Islet of Langerhans (tissue), 1 donor: ENCODE measurements around the genes FAM9C and RAB9A.

- RRBS = no CpG with 5 or more reads among the region's 6 CpGs
Observed at GRCh38 chrX:10618930-10619140, 1.6 kb downstream of the MID1 start.

- RRBS = no CpG with 5 or more reads among the region's 7 CpGs
Observed at GRCh38 chrX:11381439-11382115, 88.4 kb downstream of the AMELX start.

DNA sequence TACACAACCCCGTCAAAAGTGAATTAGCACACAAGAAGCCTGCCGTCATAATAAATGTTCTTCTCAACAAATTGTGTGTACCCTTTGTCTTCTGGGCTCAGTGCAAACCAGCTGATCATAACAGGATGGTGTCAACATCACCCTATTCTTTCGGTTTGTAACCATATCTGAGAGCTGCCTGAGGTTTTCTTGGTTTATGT lies 28.9 kb downstream of the MSL3 start:
- RRBS = no CpG with 5 or more reads among the region's 3 CpGs

- RRBS = no CpG with 5 or more reads among the region's 8 CpGs
Observed at GRCh38 chrX:11941167-11941484, 183.1 kb downstream of the MSL3 start.

DNA sequence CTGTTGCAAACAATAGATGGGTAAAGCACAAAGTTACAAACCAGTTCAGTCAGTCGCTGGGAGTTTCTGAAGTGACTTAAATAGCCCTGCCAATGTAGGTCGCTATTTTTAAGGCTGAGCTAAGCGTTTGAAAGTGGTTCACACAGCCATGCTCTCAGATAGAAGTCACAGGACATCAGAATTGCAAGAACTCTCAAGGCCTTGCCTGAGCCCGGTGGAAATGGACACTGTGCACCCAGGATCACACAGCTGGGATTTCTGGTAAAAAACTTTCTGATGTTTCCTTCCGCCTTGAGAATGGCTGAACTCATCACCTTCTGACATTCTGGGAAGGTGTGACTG lies 296.4 kb upstream of the PRPS2 start:
- RRBS = no CpG with 5 or more reads among the region's 5 CpGs

- RRBS = no CpG with 5 or more reads among the region's 9 CpGs
Observed at GRCh38 chrX:12772446-12772949, 18.7 kb upstream of the PRPS2 start.

GRCh38 chrX:12783796-12784245 lies 7.4 kb upstream of the PRPS2 start:
- RRBS = no CpG with 5 or more reads among the region's 9 CpGs

GRCh38 chrX:12968116-12968845 lies 6.6 kb upstream of the TMSB4X start:
- RRBS = no CpG with 5 or more reads among the region's 12 CpGs

GRCh38 chrX:12972236-12972731 lies 2.6 kb upstream of the TMSB4X start:
- RRBS = no CpG with 5 or more reads among the region's 8 CpGs

- RRBS = 8% methylated on average over 19 of the region's 38 CpGs
Observed at GRCh38 chrX:12975451-12975885, 558 bp downstream of the TMSB4X start.

- RRBS = no CpG with 5 or more reads among the region's 11 CpGs
Observed at GRCh38 chrX:12988562-12989132, 13.7 kb downstream of the TMSB4X start.

- RRBS = no CpG with 5 or more reads among the region's 5 CpGs
Observed at GRCh38 chrX:13000572-13000945, 25.6 kb downstream of the TMSB4X start.

GRCh38 chrX:13005571-13006063 lies 30.7 kb downstream of the TMSB4X start:
- RRBS = no CpG with 5 or more reads among the region's 5 CpGs

DNA sequence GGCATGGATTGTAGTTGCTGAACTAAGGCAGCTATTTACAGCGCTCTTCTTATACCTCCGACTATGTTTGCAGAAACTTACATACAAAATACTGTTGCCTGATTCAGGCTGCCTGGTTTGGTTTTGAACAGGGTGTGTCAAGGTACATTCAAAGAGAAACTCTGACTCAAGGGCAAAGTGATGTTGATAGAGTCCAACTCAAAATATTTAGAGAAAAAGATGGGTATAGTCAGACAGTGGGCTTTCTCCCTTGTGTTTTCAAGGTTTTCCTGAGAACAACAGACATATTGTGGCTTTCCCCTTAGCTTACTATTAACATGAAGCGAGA lies 31.0 kb downstream of the FAM9C start:
- RRBS = no CpG with 5 or more reads among the region's 3 CpGs

GRCh38 chrX:13043432-13043998 lies 905 bp downstream of the FAM9C start:
- RRBS = 88% methylated on average over 4 of the region's 22 CpGs

DNA sequence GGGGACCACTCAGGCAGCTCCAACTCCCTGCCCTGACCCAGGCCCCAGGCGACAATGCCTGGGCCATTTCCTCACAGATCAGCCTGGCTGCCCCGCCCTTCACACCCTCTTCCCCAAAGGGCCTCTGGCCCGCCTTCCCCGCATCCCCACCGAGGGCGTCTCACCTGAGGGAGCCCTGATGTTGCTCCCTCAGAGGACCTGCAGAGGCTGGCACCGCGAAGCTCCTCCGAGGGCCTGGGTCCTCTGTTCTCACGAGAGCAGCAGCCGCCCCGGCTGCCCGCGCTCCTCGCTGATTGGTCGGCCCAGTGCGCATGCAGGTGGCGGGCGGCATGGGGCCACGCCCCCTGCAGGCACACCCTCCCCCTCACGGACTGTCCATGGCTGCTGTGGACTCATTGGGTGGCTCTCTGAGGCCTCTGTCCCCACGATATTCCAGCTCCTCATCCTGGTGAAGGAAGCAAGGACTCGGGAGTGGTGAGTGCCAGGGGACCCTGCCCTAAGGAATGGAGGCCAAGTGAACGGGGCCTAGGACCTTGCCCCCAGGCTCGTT lies at the start of gene FAM9C:
Gene FAM9C, minus strand, starts transcription at position 245 of the 550 bp plus-strand sequence.
- RRBS = no CpG with 5 or more reads among the region's 25 CpGs

DNA sequence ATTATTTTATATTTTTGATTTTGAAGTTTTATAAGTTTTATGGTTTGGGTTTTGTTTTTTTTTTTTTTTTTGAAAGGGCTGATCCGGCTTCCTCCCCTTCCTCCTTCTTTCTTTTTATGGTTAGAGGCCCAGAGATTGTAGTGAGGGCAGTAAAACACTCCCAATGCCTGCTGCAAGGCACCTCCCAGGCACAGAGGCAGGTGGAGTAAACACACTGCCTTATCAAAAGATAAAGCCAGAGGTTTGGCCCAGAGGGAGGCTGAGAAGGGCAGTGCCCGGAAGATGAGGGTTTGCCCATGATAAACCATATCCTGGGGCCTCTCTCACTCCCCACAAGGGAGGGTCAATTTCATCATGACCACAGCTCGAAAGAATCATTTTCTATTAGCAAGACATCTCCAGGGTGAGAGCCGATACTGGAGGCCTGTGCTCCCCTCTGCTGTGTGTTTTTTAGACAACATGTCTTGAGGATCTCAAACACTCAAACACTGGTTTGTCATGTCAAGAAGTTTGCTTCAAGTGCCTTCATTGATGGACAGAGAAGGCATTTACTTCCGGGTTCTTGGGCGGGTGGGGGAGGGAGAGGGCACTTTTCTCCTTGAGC lies 98.5 kb upstream of the FAM9C start:
- RRBS = no CpG with 5 or more reads among the region's 6 CpGs

- RRBS = no CpG with 5 or more reads among the region's 3 CpGs
Observed at GRCh38 chrX:13463606-13464015, 105.8 kb upstream of the EGFL6 start.

DNA sequence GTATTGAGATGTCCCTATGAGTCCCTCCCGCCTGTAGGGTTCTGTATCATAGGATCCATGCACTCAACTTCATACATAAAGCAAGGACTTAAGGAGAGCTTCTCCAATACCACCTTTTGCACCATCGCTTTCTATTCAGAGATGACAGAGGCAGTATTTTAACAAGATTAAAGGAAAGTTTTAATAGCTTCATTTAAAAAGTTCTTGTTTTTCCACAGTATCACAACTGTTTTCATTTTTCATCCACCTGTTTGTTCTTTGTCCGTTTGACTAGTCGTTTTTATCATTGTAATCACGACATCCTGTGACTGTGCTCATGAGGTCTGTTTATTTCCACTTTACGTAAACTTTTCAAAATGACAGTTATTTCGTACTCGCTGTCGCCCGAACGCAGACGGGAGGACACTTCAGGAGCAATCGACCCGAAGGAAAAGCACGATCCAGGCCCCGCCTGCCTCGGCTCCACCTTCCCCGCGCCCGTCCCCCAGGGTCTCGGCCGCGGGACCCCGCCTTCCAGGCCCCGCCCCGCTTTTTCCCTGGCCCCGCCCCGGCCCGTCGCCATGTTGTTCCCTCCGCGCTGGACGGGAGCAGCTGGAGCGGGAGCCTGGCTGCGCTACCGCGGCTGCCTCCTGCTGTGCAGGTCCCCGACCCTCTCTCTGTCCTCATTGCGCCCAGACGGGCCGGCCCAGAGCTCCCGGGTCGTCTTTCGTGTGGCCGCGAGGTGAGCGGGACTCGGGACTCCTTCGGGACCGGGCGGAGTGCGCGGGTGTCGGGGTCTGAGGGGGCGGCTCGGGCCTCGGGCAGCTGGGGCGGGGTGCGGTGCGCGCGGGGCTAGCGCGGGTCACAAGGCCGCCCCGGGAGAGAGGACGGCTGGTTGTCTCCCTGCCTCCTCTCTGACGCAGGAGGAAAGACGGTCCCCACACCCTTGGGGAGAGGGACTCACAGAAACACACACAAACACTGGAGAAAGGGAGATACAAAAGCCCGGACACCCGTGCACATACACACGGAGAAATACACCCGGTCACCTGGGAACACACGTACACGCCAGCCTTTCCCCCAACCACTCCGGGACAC lies at the start of gene RAB9A:
Gene RAB9A, plus strand, starts transcription at position 561 of the 1,077 bp plus-strand sequence.
- RRBS = 3% methylated on average over 19 of the region's 76 CpGs

DNA sequence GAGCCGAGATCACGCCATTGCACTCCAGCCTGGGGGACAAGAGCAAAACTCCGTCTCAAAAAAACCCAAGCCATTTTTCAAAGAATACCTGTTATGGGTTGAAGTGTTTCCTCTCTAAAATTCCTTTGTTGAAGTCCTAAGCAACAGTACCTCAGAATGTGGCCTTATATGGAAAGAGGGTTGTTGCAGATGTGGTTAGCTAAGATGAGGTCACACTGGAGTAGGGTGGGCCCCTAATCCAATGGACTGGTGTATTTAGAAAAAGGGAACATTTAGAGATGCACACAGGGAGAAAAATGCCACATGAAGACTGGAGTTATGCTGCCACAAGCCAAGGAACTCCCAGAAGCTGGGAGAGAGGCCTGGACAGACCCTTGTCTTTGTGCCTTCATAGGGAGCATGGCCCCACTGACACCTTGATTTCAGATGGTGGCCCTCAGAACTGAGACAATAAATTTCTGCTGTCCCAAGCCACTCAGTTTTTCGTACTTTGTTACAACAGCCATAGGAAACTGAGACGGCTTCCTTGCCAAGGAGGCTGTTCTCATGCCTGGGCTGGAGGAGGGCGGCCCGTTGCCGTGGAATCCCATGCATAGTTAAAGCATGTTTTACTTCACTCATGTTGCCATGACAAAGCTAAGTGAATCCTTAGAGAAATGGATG lies 16.6 kb downstream of the TRAPPC2 start:
- RRBS = no CpG with 5 or more reads among the region's 8 CpGs